Temporal lobe (tissue), 2 donors: ENCODE data around the genes DTX1 and DDX54.

DNA sequence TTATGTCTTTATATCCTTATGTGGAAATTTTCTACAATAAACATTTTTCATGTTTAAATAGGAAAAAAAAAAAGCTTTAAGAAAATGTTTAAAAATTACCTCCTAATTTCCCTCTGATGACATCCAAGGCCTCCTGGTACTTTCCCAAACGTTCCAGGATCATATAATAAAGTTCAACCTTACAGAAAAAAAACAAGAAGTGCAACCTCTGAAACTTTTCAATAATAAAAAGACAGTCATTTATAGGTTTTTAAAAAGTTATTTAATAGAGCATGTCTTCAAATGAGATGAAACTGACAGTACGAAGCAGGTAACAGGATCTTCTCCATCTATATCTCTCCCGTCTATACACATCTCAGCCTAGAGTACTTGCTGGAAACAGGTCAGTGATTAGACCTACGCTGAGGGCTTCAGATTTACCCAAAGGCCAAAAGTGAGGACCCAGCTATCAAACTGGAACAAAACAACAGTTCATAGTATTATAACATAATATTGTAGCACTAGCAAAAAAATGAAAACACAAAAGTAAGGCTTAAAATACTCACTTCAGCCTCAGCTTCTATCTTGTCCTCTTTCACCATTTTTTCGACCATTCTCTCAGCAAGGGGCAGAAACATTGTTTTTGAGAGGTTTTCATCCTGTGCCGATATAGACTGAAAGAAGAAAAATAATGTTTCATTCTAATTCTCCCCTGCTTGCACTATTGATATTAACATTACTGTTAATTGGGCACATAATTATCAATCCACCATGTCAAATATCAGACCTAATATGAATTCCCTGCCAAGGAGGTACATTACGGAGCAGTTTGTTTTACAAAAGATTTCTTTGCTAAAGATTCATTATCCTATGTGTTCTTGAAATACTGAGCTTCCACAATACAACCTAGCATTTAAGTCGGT lies 30.2 kb downstream of the NAA25 start:
- RAMPAGE, long total RNA = no peak

- RAMPAGE, long total RNA = no peak
These were observed 44.6 kb downstream of the TRAFD1 start for GRCh38 chr12:112169727-112170518.

DNA sequence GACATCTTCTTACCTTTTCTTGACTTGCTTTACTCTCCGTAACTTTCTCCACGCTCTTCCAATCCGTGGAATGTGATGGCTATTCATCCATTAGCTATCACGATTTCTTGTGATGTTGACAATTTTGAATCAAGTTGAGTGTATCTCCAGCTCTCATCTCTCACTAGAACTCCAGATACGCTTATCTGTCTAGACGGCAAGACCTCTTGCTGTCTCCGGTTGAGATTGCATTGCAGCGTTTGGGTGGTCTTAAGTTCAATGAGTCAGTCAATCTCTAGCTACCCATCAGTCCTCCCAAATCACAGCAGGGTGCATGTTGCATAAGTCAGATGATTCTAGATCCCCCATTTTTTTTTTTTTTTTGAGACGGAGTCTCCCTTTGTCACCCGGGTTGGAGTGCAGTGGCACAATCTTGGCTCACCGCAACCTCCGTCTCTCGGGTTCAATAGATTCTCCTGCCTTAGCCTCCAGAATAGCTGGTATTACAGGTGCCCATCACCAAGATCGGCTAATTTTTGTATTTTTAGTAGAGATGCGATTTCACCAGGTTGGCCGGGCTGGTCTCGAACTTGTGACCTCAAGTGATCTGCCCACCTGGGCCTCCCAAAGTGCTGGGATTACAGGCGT lies 74.6 kb downstream of the TRAFD1 start:
- RAMPAGE, long total RNA = no peak

- RAMPAGE, long total RNA = no peak
These were observed 98.1 kb downstream of the HECTD4 start for GRCh38 chr12:112283954-112284712.

GRCh38 chr12:112803669-112804045 lies 12.1 kb downstream of the RPH3A start:
- RAMPAGE, long total RNA = no peak

DNA sequence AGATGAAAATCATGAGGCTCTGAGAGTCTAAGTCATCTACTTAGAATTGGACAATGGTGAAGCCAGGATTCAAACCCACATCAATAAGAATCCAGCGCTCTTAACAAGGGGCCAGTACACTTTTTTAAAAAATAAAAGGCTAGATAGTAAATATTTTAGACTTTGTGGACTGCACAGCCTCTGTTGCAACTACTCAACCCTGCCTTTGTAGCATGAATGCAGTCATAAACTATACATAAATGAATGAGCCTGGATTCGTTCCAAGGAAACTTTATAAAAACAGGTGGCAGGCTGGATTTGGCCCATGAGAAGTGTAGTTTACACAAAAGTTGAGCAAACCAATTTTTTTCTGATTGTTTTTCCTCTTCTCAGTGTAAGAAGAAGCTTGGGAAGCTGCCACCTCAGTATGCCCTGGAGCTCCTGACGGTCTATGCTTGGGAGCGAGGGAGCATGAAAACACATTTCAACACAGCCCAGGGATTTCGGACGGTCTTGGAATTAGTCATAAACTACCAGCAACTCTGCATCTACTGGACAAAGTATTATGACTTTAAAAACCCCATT lies 9.5 kb downstream of the OAS1 start:
- RAMPAGE, long total RNA = no peak

- RAMPAGE, long total RNA = no peak
These were observed 882 bp downstream of the OAS2 start for GRCh38 chr12:112978946-112979855.

GRCh38 chr12:113056557-113057166 lies at the start of gene DTX1:
TSS of gene DTX1 (plus strand) at chr12:113056730.
- RAMPAGE, long total RNA = no peak

DNA sequence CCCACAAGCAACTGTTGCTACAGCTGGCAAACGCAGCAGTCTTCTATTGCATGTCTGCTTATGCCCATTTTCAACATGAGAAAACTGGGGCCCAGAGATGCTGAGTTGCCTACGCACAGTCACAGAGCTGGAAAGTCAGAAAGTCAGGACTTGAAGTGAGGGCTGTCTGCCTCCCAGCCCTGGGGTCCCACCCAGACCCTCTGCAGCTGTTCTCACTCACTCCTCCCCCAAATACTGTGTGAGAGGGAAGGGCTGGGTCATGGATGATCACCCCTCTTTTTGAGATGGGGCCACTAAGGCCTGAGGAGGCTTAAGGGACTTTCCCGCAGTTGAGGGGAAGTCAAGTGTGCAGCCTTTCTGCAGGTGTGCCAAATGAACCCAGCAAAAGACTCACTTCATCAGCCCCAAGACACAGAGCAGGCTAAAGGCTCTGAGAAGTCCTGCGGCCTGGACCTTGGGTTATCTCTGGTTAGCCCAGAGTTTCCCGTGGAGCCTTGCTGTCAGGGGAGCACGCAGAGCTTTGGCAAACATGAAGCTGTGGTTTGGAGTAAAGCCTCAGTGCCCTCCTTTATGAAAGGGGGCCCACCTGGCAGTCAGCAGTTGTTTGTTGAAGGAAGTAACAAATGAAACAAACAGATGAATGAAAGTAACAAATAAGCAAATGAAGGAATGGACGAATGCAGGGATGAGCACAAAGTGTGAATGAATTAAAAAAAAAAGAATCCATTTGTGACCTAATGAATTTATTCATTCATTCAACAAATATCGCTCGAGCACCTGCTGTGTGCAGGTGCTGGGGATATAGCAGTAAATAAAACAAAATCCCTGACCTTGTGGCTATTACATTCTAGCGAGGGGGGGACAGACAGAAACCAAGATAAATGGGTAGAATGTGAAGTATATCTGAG lies 18.8 kb downstream of the DTX1 start:
- RAMPAGE, long total RNA = no peak

DNA sequence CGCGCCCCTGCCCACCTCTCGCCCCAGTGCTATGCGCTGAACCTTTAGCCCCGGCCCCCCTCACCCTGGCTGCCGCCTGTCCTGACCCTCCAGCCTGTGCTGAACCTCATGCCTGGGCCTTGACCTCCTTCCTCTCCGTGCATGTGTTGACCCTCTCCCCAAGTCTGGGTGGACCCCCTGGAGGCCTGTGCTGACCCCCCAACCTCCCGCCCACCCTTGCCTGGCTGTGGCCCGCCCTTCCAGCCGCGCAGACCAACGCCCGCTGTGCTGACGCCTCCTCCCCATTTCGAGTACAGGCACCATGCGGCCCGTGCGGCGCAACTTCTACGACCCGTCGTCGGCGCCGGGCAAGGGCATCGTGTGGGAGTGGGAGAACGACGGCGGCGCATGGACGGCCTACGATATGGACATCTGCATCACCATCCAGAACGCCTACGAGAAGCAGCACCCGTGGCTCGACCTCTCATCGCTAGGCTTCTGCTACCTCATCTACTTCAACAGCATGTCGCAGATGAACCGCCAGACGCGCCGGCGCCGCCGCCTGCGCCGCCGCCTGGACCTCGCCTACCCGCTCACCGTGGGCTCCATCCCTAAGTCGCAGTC lies 20.7 kb downstream of the DTX1 start:
- RAMPAGE, long total RNA = no peak

- RAMPAGE, long total RNA = no peak
These were observed 37.2 kb downstream of the RASAL1 start for GRCh38 chr12:113098340-113098826.

DNA sequence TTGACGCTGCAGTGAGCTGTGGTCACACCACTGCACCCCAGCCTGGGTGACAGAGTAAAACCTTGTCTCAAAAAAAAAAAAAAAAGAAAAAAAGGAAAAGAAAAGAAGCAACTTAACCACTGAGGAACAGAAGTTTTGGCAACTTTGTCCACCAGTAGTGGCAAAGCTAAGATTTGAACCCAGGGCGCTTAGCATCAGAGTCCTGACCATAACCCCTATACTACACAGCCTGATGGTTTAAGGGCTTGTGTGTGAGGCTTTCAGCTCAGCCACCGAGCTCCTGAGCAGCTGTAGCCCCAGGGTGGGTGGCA lies 21.2 kb downstream of the RASAL1 start:
- RAMPAGE, long total RNA = no peak

GRCh38 chr12:113185196-113185881 lies at the start of gene DDX54:
TSS of gene DDX54 (minus strand) at chr12:113185478.
- RAMPAGE, long total RNA = start-site peak on the minus strand at chr12:113185453-113185478, 112 and 24 reads in 2 replicates

- RAMPAGE, long total RNA = no peak
These were observed 1.0 kb downstream of the RITA1 start for GRCh38 chr12:113186515-113186983.

GRCh38 chr12:113222471-113222894 lies 1.2 kb downstream of the TPCN1 start:
- RAMPAGE, long total RNA = no peak

DNA sequence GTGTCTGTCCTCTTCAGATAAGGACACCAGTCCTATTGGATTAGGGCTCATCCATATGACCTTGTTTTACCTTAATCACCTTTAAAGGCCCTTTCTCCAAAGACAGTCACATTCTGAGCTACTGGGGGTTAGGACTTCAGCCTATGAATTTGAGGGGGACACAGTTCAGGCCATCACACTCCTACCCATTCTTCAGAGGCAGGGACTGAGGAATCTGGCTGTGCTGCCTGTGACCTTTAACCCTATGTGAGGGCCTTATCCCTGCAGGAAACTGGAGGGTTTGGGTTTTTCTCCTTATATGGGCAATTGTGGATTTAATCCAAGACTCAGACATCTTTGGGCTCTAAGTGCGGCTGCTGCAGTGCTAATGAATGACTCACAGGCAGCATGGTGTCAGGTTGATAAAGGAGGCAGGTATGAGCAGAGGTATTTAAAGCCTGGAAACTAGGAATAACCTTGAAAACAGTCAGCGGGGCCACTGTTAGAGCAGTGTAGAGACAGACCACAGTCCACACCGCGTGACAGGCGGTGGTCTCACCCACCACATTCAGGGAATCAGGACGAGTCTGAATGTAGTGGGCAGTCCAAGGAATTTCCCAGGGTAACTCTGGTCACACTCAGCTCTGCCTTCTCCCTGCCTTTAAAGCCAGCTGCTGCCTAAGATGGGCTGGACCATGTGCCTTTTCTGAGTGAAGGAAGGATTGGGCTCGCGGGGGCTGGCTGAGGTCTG lies 10.3 kb downstream of the TPCN1 start:
- RAMPAGE, long total RNA = no peak

GRCh38 chr12:113239799-113240621 lies 18.7 kb downstream of the TPCN1 start:
- RAMPAGE, long total RNA = no peak

DNA sequence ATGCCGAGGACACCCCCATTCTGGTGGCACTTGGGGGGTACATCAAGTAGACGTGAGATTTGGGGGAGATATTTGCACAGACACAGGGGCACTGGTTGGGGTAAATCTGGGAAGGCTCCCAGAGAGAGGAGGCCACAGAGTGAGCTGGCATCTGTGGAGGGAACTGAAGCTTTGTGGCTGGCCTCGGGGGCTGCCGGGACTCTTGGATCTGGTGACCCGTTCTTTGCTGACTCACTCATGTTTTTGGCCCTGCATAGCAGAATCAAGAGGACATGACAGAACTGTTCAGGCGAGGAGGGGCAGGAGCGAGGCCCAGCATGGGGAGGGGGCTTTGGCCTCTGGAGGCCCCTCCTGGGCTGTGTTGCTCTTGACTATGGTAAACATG lies 1.7 kb downstream of the PLBD2 start:
- RAMPAGE, long total RNA = no peak

GRCh38 chr12:113861562-113862088 lies 104.5 kb downstream of the RBM19 start:
- RAMPAGE, long total RNA = no peak

DNA sequence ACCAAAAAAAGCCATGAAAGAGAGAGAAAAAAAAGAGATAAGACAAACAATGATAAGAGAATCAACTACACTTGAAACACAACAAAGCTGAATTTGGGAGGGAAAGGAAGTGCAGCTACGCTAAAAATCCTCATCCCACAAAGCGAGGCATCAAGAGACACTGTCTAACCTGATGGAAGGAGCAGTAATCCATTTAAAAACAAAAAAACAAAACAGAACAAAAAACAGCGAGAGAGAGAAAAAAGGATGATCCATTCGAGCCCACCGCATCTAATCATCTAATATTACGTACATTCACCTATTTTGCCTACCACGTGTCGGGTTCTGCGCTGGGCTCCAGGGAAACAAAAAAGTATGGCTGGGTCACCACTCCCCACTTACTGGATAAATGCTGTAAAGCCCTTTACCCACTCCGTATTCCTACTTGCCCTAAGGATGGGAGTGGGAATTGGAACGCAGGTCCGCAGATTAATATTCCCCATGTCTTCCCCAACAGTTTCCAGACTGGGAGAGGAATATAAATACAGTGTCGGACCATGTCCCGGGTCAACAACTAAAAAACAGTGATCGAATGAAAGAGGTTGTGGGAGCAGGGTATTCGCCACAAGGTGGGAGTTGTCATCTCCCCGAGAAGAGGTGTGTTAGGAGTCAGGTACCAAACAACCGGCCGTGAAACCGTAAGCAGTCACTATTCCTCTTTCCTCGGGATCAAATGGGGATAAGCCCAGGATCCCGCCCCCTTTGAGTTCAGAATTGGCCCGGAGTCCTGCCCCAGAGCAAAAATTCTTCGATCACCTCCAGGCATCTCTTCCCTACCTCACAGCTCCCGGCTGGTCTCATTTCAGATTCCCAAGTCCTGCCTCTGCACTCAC lies 569 bp downstream of the RBM19 start:
- RAMPAGE, long total RNA = no peak